Zone of skin (tissue), 1 donor: ENCODE measurements around a stretch of chr14.

- RRBS, result 3% methylated on average over 87 of the region's 152 CpGs
Measured at GRCh38 chr14:105167397-105168369, 893 bp downstream of the JAG2 start.

- RRBS, result no CpG with 5 or more reads among the region's 13 CpGs
Measured at GRCh38 chr14:105175989-105176518, 5.1 kb downstream of the NUDT14 start.

GRCh38 chr14:105195982-105197076 is 15.2 kb upstream of the NUDT14 start:
- RRBS, result 4% methylated on average over 34 of the region's 77 CpGs

GRCh38 chr14:105202575-105203160 is 21.6 kb upstream of the NUDT14 start:
- RRBS, result 3% methylated on average over 4 of the region's 12 CpGs

DNA sequence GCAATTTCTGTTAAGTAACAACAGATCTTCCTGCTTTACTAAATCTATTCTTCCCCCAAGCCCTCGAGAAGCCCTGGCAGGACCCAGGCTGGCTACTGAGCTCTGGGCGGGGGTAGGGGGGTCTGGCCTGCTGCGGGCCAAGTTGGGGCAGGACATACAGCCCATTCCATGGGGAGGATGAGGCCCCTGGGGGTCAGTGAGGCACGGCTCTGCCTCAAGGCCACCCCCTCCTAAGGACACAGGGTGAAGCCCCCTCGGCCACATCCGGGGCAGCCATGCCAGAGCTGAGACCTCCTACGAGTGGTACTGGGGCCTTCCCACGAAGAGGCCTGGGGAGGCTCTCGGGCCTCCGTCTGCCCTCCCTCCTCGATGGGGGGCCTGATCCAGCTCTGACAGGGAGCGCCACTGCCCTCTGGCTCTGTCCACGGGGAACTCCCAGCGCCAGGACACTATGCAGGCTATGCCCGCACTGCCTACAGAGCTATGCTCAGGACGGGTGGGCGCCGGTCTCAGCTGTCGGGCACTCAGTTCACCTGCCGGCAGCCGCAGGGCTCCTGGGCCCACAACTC is 28.3 kb upstream of the NUDT14 start:
- RRBS, result no CpG with 5 or more reads among the region's 21 CpGs

GRCh38 chr14:105398661-105399133 is 359 bp downstream of the TEX22 start:
- RRBS, result 4% methylated on average over 20 of the region's 41 CpGs

DNA sequence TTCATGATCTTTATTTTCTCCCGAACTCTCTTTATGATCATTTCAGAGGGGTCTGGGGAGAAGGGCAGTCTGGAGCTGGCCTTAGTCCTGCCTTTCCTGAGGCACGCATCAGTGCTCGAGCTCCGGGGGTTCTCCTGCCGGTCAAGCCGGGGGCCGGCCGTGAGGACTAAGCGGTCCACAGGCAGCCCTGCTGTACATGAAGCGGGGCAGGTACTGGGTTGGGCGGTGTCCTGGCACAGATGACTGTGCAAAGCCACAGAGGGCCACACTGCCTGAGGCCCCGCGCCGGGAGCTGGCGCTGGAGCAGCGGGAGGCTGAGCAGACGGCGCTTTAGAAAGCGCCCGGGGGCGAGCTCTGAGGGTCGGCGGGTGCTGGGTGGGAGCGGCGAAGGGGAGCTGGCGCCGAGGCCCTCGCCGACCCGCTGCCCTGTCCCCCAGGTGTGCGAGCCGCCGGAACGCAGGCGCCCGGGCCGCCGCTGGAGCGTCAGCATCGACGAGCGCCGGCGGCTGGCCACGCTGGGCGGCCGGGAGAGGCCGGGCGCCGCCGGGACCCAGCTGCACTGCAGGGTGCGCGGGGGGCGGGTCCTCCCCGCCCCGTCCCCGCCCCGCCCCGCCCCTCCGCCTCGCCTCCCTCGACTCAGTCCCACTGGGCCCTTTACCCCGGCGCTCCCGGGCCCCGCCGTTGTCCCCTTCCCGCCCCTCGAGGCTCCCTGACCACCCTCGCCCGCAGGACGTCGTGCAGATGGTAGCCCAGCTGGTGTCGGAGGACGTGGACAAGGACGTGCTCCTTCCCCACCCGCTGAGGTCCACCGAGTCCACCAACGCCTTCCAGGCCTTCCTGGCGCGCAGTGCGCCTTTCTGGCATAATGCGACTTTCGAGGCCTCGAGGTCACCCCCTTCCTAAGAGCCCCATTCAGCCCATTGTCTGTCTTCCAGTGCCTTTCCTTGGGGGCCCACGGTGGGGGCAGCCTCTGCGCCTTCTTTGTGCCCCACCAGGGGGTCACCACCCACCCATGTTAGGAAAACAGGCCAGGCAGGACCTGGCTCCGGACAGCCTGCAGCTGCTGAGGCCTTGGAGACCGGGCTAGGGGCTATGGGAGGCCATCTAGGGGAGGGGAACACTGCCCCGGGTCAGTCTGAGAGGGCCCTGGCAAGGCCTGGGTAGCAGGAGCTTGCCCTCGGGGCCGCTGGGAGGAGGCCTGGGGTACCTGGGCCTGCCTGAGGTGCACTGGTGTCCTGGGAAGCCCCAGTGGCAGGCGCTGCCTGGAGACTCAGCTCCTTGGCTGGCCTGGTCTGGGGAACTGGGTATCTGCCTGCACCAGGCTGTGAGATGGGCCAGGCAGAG is 8.2 kb upstream of the MTA1 start:
- RRBS, result 5% methylated on average over 28 of the region's 93 CpGs

GRCh38 chr14:105468229-105468504 is 6.5 kb upstream of the CRIP2 start:
- RRBS, result no CpG with 5 or more reads among the region's 9 CpGs

- RRBS, result 5% methylated on average over 5 of the region's 26 CpGs
Measured at GRCh38 chr14:105483105-105484305, 3.2 kb upstream of the CRIP1 start.

GRCh38 chr14:105817754-105818473 is 291.5 kb downstream of the TMEM121 start:
- RRBS, result no CpG with 5 or more reads among the region's 20 CpGs

- RRBS, result 75% methylated on average over 5 of the region's 15 CpGs
Measured at GRCh38 chr14:105854833-105855321, 328.5 kb downstream of the TMEM121 start.

GRCh38 chr14:105862590-105863836 is 336.6 kb downstream of the TMEM121 start:
- RRBS, result no CpG with 5 or more reads among the region's 38 CpGs

DNA sequence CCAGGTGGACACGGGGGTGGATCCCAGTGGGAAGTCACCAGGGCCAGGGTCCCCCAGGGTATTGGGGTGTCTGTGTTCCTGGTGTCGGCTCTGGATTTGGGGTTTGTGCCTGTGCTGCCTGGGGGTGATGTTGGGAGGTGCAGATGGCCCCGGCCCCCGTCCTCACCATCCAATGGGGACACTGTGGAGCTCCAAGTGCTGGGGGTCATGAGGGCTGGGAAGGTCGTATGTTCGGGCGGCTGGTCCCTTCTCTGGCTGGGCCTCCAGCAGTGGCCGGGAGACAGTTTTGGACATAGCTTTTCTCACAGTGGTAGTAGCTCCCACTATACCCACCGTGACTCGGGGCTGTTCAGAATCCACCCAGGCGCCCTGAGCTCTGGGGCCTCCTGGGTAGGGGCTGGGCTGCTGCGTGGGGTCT is 354.4 kb downstream of the TMEM121 start:
- RRBS, result no CpG with 5 or more reads among the region's 12 CpGs

DNA sequence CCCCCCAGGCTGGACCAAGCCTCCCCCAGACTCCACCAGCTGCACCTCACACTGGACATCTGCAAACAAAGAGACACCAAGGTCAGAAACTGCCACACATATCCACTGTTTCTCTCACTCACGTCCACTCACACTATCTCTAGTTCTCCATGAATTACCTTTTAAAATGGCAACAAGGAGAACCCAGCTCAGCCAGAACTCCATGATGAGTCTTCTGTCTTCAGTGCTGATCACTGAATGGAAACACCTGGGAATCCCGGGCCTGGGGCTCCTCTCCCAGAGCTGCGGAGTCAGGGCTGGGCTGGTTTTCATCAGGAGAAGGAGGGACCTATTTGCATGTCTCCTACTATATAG is 562.0 kb downstream of the TMEM121 start:
- RRBS, result no CpG with 5 or more reads among the region's 3 CpGs

GRCh38 chr14:106211361-106211804 is 685.0 kb downstream of the TMEM121 start:
- RRBS, result no CpG with 5 or more reads among the region's 6 CpGs

DNA sequence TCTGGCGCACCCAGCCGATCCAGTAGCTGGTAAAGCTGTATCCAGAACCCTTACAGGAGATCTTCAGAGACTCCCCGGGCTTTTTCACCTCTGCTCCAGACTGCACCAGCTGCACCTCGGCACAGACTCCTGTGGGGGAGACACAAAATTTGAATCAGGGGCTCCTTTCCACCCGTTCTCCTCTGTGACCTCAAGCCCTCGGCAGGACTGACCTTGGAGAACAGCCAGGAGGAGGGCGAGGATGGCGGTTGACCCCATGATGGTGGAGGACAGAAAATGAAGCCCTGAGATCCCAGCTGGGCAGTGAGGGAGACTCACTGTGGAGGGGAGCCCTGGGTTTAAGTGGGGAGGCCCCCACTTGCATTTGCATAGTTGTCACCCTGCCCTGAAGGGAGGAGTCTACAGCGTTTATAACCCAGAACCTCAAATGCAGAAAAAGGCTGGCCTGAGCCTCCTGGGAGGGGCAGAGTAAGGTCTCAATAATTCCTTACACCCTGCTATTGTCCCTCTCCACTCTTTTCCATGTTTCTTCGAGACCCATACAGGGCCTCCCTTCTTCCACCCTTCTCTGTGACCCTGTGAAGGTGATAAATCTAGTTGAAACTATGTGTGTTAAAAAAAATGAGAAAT is 1052.7 kb downstream of the TMEM121 start:
- RRBS, result 84% methylated on average over 1 of the region's 10 CpGs

GRCh38 chr14:106698568-106699386 is 1172.4 kb downstream of the TMEM121 start:
- RRBS, result no CpG with 5 or more reads among the region's 16 CpGs

GRCh38 chr14:106744854-106745859 is 1218.8 kb downstream of the TMEM121 start:
- RRBS, result no CpG with 5 or more reads among the region's 16 CpGs

GRCh38 chr14:106813389-106813963 is 1287.1 kb downstream of the TMEM121 start:
- RRBS, result no CpG with 5 or more reads among the region's 17 CpGs